Tongue (tissue), 2 donors: ENCODE data around the genes ATP13A3 and XXYLT1.

DNA sequence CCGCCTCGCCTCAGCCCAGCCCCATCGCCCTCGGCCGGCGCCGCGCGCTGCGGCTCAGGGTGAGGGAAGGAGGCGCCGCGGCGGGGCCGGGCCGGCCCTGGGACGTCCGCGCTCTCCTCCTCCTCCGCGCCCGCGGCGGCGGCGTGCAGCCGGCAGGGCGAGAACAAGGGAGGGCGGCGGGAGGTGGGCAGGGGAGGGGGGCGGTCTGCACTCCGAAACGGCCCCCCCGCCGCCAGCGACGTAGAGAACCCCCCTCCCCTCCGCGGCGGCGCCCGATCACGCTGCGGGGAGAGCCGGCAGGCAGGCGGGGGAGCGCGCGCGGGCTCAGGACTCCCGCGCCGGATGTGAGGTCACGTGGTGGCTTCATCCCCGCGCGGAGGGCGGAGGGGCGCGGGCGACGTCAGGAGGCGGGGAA lies at the start of gene ATP13A3:
ATP13A3 (minus strand) TSS at position 332 of the 415 bp plus-strand sequence.
- RAMPAGE, long total RNA = no peak

GRCh38 chr3:194571378-194572093 lies 61.7 kb downstream of the TMEM44 start:
- RAMPAGE, long total RNA = no peak

DNA sequence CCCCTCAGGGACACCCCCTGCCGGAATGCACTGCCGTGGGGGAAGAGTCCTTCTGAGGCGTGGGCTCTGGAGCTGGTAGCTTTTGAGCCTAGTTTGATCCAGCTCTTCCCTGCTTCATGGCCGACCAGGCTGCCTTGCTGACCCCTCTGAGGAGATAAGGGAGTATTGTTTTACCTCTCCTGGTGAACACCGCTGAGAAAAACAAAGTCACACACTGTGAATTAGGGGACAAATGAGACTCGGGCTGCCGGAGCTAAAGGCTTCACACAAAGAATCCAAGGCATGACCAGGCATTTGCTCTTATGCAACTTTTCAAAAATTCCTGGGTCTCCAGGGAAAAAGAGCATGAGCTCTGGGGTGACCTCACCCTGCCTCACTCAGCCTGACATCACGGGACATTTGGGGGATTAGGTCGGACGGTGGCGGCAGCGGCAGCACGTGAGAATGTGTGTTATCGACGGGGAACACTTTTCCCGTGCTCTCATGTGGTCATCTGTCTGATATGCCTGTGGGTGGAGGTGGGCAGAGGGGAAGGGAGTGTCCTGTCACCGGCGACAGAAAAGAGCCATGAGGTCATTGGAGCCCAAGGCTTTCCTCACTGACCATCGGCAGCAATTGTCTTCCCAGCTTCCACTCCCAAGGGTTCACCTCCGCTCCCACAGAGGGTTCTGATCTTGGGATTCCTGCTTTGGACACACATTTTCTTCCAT lies 61.0 kb downstream of the TMEM44 start:
- RAMPAGE, long total RNA = no peak

GRCh38 chr3:194587046-194587736 lies 46.0 kb downstream of the TMEM44 start:
- RAMPAGE, long total RNA = no peak

GRCh38 chr3:194661268-194661718 lies 10.7 kb downstream of the LSG1 start:
- RAMPAGE, long total RNA = no peak

DNA sequence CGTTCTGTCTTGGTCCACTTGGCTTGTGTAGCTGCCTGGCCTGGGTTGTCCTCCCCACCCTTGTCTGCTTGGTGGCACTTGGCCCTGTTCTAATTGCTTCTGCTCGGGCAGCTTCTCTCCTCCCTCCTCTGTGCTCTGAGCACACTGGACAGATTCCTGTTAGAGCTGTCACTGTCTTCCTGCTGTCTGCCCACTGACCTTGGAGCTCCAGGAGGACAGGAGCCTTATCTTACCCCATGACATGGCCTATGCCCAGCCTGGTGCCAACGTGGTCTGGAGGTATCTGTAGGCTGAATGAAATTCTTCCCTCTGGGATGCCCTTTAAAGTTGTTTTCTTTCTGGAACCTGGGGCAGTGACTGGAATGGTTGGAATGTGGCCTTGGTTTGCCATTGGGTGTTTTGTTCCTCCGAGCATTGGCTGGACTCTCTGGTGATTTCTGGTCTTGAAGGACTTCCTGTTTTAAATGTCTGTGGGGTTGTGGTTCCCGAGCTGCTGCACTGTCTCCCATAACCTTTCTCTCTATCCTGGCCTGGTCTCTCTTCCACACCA lies 94.1 kb downstream of the FAM43A start:
- RAMPAGE, long total RNA = no peak

DNA sequence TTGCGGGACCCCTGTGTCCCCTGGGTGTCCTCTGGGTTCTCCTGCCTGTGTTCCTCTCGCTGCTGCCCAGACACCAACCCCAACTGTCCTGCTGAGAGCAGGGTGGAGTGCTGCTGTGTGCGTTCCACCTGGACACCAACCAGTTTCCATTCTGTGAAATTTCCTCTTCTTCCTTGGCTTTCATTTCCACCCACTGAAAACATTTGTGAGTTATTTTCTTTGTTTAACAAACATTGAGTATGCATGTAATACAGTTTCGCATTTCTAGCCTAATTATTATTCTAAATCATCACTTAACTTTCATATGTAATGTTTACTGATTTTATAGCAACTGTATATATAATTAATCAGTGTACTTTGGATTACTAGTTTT lies 266.6 kb downstream of the FAM43A start:
- RAMPAGE, long total RNA = no peak

GRCh38 chr3:195030785-195031554 lies 240.0 kb downstream of the XXYLT1 start:
- RAMPAGE, long total RNA = no peak

DNA sequence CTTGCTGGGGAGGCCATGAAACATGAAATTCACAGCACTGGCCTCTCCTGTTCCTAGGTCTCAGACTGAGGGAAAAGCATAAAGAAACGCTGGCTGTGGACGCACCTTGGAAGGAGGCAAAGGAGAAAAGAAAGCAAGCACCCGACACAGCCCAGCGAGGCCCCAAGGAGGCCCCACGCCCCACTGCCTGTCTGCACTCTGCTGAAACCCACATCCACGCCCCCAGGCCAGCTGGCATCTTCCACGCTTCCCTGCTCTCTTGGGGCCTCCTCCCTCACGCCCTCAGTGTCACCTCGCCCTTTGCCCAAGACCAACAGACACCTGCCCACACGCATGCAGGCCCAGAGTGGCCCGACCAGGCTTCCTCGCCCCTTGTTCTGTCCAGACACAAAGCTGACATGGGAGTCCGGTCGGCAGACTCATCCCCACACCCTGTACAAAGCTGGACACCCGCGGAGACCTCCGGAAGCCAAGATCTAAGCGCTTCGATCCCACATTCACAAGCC lies 176.8 kb downstream of the XXYLT1 start:
- RAMPAGE, long total RNA = no peak

DNA sequence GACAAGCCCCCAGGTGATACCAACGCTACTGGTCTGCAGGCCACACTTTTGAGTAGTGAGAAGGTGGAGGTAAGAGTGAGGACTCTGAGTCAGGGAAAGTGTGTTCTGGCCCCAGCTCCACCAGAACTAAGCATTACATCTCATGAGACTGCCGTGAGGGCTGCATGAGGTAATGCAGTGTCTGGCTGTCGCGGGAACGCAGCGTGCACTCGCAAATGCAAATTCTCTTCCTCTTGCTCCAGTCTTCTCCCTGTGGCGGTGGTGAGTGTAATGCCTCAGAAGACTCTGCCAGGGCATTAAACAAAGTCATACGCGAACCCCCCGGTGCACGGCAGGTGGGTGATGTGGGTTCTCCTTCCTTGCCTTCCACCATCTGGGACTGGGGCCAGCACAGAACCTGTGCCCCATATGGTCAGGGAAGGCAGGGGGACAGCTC lies 175.9 kb downstream of the XXYLT1 start:
- RAMPAGE, long total RNA = no peak

DNA sequence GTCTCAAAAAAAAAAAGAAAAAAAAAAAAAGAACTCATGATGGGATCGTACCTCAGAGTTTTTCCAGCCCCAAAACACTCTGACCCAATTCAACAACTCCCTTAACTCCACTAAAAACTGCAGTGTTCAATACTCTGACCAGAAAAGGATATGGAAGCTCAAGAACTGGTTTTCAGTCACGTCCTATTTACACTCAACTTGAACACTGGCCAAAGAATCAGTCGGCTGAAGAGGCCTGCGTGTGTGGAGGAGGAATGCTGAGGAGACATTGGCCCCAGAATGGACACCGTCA lies 91.7 kb downstream of the XXYLT1 start:
- RAMPAGE, long total RNA = no peak

GRCh38 chr3:195271008-195272011 lies at the start of gene XXYLT1:
Gene XXYLT1, minus strand, starts transcription at chr3:195271159.
- RAMPAGE, long total RNA = no peak

DNA sequence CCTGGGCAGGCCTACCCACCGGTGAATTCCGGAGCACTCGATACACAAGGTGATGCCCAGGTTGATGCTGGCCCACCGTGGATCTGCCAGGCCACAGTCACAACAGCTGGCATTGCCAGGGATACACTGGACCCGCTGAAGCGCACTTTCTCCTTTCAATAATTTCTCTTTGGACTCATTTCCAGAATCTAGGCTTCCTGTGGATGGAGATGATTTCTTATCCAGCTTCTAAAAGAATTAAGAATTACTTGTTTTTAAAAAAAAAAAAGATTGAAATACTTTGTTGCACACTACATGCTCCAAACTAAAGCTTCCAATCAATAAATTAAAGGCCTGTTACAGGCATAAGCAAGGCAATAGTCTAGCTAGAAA lies 31.0 kb upstream of the XXYLT1 start:
- RAMPAGE, long total RNA = no peak

- RAMPAGE, long total RNA = no peak
Measured at GRCh38 chr3:195450713-195451026, 7.8 kb upstream of the ACAP2 start.

DNA sequence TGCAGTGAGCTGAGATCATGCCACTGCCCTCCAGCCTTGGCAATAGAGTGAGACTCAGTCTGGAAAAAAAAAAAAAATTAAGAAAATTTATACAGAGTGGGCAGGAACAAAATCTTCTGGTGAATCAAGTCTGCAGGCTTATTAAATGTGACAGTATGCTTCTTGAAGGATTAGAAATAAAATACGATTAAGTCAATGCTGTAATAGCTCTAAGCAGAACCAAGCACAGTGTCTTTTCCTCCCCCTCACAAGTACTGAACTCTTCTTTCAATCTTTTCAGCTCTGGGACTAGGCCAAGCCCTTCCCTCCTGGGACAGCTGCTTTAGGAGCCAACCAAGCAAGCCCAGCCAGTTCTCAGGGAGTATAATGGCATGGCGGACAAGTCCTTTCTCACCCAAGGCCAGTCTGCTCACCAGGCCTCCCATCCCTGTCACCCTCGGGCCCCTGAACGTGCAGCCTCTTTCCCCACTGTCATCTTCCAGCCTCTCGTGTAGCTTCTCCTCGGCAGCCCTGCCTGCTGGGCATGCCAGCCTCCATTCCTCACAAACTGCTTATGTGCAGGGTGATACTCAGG lies 8.3 kb upstream of the PPP1R2 start:
- RAMPAGE, long total RNA = no peak

DNA sequence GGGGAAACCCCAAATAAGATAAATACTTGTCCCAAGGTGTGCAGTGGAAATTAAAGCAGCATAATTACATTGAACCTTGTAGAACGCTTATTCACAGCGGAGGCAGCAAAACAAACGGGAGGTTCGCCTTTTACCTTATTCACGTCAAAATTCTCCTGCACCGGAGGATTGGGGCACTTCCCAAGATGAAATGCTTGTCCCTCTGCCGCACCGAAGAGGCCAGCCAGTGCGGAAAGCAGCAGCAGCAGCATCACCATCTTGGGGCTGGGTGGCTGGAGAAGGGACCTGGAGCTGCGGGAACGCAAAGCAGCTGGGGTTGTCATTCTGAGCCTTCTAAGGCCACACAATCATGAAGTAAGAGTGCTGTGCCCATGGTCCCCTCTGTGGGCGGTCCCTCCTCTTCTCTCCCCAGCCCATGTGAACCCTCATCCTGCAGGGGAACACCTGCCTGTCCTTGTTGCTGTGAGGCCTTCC lies 4.5 kb downstream of the APOD start:
- RAMPAGE, long total RNA = no peak

- RAMPAGE, long total RNA = no peak
Measured at GRCh38 chr3:195634538-195635212, 50.9 kb upstream of the APOD start.

DNA sequence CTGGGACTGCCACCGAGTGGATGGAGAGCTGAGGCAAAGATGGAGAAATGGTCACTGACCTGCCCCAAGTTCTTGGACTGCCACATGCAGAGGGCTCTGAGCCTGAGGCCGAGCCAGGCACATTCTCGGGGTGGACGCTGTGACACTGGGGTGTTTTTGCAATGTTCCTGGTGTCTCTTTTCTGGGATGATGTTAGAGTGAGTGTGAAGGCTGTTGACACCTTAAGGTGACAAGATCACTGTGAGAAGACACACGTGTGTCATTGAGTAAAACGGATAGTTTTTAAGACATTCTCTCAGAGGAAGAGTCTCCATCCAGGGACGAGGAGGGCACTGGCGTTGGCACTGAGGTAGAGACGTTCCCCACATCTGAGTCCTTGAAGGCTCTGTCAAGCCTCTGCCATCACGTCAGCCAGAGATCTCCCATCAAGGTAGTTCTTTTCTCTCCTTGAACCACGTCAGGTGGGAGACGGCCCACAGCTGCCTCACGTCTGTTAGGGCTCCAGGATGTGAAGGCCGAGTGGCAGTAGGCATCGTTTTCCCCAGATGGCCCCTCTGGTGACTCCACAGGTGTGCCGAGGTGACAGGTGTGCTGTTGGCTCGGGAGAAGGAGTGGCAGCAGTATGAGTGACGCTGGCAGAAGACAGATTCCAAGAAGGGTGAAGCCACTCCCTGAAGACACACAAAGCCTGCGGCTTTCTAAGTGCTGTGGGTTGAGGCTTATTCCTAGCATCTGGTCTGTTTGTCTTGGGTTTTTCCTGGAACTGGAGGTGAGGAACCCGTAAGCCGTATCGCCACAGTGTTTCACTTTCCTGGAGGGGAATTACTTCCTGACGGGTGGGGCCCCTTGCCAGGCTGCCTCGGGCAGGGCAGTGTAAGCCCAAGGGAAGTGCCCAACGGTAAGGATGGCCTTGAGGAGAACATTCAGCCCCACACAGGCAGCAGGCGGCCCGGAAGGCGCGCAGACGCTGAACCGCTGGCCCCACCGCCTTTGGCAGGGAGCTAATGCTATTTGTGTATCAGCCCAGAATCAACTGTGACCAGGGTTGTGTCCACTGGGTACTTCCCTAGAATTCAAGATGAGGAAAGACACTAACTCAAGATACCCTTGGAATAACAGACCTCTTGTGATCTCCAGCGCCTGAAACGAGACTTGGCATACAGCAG lies 7.5 kb downstream of the MUC4 start:
- RAMPAGE, long total RNA = no peak

DNA sequence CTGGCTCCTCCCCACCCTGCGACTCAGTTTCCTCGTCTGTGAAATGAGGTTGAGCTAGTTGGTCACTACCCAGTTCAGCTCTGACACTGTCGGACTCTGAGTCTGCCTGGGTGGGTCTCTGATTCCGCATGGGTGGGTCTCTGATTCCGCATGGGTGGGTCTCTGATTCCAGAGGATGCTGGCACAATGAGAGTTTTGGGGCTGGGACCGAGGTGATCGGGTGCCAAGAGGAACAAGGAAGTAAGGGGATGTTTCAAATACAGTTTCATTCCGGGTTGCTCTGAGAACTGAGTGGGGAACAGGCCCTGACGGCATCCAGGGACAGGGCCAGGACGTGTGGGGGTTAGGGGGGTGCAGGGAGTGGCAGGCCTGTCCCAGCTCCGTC lies 23.4 kb upstream of the MUC4 start:
- RAMPAGE, long total RNA = no peak

DNA sequence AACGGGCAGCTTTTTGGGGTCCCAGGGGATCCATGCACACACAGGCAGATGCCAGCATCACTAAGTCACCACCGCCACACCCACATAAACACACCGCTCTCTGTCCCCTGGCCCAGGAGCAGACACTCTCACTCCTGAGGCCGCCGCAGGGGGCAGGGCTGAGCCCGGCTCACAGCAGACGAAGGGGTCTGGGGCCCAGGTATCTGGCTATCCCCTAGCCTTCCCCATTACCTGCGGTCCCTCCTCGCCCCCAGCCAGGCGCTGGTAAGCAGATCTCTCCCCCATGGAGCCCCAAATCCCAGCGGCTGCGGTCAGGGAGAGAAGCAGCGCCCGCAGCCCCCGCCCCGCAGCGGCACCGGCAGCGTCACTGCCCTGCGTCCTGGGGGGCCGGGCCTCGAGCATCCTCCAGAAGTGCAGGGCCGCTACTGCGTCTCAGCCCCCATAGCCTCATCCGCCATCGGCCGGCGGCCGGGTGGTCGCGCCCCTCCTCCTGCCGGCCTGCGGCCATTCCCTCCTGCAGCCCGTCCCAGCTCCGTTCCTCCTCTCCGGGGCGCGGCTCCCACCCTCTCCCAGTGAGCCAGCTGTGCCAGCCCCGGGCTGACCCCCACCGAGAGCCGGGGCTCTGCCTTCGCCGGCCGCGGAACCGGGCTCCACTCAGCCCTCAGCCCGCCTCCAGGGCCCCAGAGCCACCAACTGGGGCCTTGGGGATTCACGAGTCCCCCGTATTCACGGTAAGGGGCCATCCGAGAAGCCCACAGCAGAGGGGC lies 13.2 kb downstream of the TNK2 start:
- RAMPAGE, long total RNA = no peak